ENCODE measurements around the genes ACOT4 and VSX2.

GRCh38 chr14:72927037-72927376 lies 743 bp downstream of the DCAF4 start:
- PRO-cap: no peak

DNA sequence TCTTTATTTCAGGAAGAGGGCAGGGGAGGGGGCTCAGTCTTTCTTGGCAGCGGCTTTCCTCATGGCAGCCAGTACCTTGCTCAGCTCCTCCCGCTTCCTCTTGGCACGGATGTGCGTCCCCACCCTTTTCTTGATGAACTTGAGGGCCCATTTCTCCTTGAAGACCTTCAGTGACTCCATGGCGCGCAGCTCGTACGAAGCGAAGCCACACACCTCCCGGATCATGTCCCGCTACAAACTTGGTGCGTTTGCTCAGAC lies 3.2 kb downstream of the DCAF4 start:
- PRO-cap: no peak

DNA sequence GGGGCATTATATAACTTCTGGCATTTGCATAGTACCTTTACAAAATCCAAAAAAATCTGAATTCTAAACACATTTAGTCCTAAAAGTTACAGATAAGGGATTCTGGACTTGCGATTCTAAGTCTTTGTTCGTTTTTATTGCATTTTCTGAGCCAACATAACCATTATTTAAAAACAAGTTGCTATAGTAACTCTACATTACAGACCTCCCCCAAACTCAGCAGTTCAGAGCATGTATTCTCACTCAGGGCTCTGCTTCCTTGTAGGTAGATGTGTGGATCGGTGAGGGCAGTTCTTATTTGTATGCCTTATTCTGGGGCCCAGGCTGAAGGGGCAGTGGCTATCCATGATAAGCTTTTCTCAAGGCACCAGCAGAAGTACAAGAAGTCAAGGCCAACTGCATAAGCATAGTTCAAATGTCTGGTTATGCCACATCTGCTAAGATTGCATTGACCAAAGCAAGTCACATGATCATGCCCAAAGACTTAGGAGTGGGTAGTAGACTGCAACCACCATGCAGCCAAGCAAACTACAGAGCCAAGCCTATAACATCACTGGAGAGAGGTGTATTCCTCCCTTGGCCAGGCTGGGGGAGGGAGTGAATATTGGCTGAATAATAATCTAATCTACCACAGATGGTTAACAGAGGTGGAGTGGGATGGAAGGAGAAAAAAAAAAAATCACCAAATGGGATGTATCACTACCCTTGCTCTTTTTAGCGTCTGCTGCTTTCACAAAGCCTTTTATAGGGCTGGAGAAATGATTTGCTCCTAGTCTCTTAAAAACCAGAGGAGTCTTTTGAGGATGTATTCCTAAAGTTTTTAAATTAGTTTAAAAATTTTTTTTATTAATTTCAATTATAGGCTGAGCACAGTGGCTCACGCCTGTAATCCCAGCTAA lies 4.6 kb downstream of the PSEN1 start:
- PRO-cap: no peak

- PRO-cap: no peak
Observed at GRCh38 chr14:73162126-73162879, 26.0 kb downstream of the PSEN1 start.

GRCh38 chr14:73232574-73233039 lies 4.7 kb upstream of the PAPLN start:
- PRO-cap: no peak

DNA sequence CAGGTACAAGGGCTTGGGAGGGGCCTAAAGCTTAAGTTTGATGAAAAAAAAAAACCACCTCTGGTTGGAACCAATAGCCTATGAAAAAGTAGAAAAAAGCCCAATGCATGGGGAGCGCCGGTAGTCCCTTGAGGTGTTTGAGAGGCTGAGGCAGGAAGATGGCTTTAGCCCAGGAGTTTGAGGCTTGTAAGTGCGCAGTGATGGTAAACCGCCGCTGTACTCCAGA lies 768 bp upstream of the ACOT1 start:
- PRO-cap: no peak

- PRO-cap: no peak
Observed at GRCh38 chr14:73591573-73592657, at the start of gene ACOT4. TSS of gene ACOT4 (plus strand) at chr14:73591873.

DNA sequence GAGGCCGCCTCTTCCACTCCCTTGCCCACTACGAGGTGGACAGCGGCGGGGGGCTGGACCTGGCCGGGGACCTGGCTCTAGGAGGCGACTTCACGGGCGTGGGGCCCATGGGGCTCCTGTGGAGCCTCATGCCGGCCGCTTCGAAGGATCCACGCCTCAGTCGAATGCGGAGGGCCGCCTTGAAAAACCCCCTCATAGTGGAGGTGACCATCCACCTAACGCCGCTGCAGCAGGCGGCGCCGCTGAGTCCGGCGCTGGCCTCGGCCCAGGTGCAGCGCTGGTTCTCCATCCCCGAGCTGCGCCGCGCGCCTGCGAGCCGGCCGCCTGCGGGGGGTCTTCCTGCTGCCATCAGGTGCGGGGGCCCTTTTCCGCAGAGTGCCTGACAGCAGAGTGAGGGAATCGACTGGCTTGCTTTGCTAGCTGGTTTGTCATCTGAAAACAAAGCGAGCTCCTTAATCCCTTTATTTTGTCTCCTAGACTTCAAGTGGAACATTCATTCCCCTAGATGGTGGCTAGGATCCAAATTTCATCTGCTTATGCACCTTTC lies 10.5 kb upstream of the DNAL1 start:
- PRO-cap: no peak

- PRO-cap: no peak
Observed at GRCh38 chr14:73659324-73659711, 14.5 kb downstream of the DNAL1 start.

DNA sequence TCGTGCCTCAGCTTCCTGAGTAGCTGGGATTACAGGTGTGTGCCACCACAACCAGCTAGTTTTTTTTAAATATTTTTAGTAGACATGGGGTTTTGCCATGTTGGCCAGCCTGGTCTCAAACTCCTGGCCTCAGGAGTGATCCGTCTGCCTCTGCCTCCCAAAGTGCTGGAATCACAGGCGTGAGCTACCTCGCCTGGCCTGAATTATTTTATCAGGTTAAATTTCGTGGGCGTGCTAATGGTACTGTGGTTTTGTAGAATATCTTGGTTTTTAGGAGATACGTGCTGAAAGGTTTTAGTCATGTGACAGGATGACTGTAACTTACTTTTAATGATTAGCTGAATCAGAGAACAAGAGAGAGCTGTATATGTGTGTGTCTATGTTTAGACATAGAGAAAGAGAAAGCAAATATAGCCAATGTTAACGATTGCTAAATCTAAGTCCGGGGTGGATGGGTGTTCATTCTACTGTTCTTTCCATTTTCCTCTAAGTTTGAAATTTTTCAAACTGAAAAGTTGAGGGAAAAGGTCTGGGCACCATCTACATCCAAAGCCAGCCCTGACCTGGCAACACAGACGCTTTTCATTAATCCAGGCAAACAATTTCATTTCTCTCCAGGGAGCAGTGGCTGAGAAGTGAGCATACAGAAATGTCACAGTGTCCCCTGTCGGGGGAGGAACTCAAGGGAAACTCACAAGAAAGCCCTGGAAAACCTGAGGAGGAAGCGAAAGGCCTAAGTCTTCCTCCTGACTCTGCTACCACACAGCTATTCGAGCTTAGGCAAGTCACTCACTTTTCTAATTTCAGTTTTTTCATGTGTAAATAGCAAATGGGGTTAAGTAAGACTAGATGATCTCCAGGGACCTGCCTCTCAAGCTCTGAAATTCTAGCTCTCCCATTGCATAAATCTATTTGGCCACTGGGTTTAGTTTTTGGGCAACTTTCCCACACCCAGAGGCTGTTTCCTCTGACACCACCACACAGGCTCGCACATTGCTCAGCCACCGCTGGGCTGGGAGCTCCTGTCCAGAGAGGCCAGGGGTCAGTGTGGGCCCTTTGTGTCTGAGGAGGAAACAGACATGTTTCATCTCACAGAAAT lies 9.4 kb upstream of the PNMA1 start:
- PRO-cap: no peak

DNA sequence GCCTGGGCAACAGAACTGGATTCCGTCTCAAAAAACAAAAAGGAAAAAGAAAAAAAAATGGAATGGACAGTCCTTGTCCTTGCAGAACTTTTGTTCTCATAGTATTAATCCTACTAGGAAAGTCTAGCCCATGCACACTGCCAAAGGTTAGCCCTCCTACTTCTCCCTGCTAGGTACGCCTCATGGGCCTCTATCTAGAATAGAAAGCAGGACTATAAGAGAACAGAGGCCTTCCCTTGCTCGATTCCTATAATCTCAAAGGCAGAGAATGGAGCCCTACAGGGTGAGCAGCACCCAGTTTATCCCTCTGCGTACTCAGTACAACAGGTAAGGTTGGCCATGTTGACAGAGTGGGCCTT lies 16.7 kb upstream of the PNMA1 start:
- PRO-cap: no peak

DNA sequence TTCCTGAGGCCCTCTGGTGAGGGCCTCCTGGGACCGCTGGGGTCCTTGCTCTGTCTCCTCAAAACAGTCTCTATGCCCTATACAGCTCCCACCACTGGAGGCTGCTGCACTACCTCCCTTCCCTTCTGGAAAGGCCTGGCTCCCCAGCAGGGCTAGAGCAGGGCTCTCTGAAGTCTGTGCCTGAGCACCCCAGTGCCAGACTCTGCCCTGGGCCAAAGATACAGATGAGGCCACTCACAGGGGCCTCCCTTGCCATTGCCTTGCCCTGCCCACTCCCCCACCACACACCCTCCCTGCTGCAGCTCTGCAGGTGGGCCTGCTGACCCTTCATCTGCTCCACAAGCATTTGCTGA lies 13.6 kb downstream of the MIDEAS start:
- PRO-cap: no peak

DNA sequence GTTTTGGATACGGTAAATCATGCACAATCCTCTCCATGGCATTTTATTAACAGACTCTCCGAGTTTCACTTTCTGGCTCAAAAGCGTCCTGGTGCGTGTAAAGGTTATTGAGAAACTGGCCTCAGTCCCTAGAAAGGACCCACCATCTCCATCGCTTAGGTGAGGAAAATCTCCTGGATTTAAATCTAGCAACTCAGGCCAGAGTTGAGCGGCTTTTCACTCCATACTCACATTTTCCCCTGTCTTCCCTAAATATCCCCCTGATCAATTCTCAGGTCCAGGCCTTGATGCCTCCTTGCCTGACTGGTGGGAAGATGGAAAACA lies 503 bp upstream of the MIDEAS start:
- PRO-cap: no peak

DNA sequence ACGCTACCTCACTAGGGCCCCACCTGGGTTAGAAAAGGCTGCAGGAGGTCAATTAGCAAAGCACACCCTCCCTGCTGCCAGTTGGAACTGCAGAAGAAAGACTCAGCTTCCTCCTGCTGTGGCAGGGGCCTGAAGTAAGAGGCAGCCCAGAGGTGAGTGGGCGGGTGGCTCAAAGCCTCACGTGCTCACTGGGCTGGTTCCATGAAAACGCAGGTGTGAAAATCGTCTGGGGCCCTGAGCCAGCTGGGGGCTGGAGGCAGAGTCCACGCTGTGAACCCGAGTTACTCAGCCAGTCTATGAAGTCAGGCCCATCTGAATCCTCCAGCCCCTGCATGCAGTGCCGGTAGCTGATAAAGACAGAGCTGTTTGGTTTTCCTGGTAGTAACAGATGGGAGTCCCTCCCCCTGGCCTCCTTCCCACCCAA lies 11.7 kb upstream of the MIDEAS start:
- PRO-cap: no peak

DNA sequence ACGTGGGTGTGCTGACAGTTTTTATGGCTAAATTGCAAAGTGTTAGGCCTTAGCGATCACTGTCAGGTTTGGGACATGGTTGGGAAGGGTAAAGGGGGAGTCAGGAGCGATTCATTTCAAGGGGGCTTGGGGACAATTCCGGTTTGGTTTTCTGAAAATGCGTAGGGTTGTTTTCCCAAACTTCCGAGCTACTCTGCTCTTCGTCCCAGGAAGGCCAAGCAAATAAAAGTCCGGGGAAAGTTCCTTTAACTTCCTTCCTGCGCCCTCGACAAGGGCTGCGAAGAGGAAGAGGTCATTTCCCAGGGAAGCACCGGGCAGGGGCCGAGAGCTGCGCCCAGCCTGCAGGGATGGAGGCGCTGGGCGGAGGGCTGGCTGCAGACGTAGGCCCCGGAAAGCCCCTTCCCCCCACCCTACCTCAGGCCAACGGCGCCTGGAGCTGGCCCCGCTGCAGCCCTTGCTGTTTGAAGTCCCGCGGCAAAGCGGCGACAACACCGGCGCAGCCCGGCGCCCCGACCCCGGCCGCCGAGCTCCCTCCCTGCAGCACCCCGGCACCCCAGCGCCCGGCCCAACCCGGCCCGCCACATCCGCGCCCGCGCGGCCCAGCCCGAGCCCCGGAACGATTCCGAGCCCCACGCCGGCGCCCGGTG lies 26.4 kb upstream of the MIDEAS start:
- PRO-cap: no peak

DNA sequence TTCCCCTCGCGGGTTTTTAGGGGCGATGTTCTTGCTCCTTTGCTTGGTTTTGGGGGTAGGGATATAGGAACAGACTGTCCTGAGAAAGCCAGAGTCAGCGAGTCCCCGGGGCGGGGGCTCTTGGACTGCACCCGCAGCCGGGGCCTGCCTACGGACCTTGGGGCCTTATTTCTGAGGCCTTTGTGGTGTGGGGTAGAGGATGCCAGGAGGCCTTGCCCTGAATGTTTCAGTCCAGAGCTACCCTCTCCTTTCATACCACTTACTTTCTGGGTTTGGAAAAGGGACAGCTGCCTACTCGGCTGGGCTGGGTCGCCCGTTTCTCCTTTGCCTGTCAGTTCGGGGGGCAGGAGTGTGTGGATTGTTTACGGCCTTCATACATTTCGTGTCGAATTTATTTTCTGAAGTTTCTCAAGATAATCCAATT lies 457 bp downstream of the ZNF410 start:
- PRO-cap: no peak

DNA sequence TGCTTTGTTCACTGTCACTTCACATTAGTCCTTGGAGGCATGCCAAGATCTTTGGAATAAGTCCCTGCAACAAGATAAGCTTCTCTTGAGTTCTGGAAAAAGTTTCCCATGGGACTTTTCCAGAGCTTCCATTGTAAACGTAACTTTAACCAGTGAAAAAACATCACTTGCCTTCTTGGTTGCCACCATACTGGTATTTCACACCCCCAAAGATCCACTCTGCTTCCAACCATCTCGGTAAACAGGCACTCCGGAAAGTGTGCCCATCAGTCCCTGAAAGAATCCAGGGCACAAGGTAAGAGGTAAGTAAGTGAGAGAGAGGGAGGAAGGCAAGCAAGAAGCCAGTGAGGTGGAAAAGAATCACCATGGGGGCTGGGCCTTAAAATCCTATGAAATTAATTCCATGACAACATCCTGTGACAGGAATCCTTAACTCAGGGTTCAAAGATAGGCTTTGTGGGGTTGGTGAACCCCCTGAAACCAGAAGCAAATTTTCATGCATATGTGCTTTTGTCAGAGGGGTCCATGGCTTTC lies 23.7 kb downstream of the COQ6 start:
- PRO-cap: no peak

GRCh38 chr14:73997316-73997914 lies 21.7 kb downstream of the ENTPD5 start:
- PRO-cap: no peak

- PRO-cap: no peak
Observed at GRCh38 chr14:74141740-74142104, 57.0 kb downstream of the LIN52 start.

DNA sequence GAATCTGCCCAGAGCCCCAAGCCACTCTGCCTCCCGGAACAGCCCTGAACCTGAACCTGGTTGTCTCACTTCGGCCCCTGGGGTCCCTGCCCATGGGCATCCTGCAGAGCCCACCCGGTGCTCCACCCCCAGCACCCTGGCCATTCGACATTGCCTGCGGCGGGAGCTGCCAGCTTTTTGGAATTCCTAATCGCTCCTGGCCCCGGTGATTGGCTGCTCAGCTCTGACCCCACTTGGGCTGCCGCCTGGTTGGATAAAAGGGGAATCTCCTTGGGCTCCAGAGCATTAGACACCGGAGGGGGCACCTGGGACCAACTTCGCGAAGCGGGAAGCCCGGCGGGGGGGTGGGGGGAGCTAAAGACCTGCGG lies at the start of gene VSX2:
TSS of gene VSX2 (plus strand) at position 282 of the 368 bp plus-strand sequence.
- PRO-cap: no peak

All from mesothelial cell of epicardium (in vitro differentiated cells).